Thoracic aorta endothelial cell (primary cell): ENCODE measurements around the gene JAG1.

GRCh38 chr20:8202649-8203391 lies 70.8 kb downstream of the PLCB1 start:
- CAGE, long polyA plus RNA: no peak

DNA sequence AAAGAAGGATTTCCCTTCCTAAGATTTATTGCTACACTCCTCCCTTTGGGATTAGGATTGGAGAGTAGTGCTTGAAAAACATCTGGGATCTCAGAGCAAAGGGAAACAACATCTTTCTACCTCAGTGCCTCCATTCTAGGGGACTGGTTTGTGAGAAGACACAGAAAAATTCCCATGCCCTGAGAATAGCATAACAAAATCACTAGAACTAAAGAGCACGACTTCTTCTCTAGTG lies 135.3 kb upstream of the PLCB4 start:
- CAGE, long polyA plus RNA: no peak

DNA sequence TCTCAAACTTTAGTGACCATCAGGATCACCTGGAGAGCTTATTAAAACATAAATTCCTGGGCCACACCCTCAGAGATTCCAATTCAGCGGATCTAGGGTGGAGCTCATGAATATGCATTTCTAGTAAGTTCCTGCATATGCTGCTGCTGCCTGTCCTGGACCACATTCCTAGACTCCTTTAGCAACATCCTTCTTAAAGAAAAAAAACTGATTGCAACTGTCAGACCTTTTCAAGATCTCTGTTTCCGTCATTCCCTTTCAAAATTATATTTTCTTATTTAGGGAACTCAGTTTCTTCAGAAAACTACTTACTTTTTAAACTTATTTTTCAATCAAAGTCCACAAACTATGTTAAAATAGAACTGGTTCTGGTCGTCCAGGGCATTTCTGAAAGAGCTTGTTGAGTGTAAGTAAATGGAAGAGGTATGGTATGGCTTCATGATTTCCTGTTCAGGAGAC lies 31.3 kb downstream of the SNAP25 start:
- CAGE, long polyA plus RNA: no peak

- CAGE, long polyA plus RNA: no peak
These were observed 12.0 kb downstream of the SLX4IP start for GRCh38 chr20:10447096-10447571.

DNA sequence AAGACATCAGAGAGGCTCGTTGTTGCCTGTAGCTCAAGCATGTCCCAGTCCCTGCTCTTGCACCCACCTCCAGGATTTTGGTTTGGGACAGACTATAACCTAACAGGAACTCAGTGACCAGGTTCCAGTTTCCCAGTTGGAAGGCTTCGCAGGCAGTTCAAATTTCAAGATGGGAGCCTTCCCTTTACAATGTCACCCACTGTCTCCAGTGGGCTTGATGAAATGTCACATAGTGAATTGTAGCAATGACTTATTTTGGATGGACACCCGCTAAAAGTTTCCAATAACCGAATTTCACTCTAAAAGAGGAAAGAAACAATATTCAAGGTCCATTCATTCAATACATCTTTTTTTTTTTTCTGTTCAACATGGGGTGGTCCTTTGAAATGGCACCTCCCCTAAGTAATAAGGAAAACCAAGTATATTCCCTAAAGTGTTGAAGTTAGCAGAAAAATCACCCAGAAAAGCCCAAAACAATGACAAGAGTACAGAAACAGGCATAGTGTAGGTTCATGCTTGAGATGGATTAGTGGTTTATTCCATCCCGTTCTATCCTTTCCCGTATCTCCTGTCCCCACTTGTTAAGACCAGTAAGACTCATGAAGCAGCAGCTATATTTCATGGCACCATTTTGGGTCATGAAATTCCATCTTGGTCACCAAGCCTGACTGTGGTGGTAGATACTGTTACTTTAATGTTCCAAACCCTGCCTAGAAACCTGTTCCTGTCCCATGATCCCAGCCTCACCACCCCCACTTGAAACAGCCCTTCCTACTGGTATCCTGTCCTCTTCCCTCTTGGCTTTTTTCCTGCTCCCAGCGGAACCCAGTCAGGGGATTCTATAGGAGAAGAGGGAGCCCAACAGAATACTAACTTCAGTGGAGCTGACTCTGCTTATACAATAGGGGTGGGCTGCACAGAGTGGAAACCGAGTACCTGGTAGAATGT lies 49.3 kb downstream of the JAG1 start:
- CAGE, long polyA plus RNA: no peak

GRCh38 chr20:10670353-10671379 lies 3.1 kb downstream of the JAG1 start:
- CAGE, long polyA plus RNA: no peak

DNA sequence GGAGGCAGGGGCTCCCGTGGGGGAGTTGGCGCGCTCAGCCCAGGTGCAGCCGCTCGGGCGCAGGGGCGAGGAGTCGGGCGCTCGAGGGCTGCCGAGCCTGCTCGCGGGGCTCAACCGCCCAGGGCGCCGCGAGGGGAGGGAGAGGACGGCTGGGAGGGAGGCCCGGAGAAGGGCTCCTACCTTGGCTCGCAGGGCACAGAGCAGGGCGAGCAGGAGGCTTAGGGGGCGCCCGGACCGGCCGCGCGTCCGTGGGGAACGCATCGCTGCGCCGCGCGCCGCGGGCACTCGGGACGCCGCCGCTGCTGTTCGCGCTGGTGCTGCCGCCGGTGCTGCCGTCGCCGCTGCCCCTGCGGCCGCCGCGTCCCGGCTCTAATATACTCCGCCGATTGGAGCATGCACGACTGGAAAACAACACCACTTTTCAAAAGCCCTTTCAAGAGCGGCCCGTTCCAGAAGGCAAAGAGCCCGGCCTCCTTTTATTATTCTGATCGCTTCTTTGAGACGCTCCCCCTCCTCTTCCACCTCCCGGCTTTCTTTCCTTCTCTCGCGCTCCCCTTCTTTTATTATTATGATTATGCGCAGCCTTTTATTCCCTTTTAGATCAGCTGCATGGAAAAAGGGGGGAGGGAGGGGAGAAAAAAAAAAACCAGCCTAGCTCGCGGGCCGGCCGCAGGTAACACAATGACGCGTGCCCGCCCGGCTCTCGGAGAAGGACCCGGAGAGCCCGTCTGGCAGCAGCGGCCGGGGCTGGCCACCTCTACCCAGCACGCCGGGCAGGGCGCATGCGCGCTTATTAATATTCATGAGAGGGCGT lies at the start of gene JAG1:
TSS of gene JAG1 (minus strand) at position 730 of the 814 bp plus-strand sequence.
- CAGE, long polyA plus RNA: no peak

GRCh38 chr20:11108025-11108499 lies 434.3 kb upstream of the JAG1 start:
- CAGE, long polyA plus RNA: no peak

GRCh38 chr20:11403677-11404178 lies 514.0 kb upstream of the BTBD3 start:
- CAGE, long polyA plus RNA: no peak

DNA sequence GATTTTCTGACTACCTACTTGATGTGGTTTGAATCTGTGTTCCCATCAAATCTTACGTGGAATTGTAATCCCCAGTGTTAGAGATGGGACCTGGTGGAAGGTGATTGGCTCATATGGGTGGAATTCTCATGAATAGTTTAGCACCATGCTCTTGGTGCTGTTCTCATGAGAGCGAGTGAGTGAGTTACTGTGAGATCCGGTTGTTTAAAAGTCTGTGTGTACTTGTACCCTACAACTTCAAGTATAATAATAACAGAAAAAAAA lies 111.3 kb upstream of the BTBD3 start:
- CAGE, long polyA plus RNA: no peak

GRCh38 chr20:11919511-11920020 lies 1.9 kb downstream of the BTBD3 start:
- CAGE, long polyA plus RNA: no peak

GRCh38 chr20:12045275-12045726 lies 127.6 kb downstream of the BTBD3 start:
- CAGE, long polyA plus RNA: no peak

DNA sequence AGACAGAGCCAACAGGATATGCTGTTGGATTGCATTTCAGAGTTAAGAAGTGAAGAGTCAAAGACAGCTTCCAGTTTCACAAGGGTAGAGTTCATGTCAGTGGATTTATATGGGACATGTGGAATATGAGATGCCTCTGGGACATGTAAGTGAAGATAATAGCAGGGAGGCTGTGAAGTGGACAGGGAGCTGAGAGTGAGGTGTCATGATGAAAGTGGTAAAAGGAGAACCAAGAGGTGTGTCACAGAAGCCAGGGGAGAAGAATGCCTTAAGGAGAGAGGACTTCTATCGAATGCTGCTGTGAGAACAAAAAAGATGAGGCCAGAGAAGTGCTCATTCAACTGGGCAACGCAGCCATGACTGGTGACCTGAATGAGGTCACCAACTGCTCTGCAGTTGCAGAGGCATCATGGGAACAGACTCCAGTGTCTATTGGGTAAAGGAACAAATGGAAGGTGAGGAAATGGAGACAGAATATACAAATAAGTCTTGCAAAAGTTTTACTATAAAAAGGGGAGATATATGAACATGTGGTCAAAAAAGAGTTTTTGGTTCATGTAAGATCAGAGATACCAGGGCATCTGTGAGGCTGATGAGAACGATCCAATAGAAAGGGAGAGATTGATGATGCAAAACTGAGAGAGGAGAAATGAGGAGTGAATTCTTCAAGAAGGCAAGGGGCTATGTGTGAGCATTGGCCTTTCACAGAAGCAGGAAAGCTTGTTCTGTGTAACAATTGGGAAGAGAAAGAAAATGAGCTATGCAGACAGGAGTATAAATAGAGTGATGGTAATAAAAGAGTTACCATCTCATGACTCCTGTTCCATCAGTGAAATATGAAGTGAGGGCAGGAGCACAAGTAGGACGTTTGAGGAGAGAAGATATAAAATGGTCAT lies 20.0 kb downstream of the ISM1 start:
- CAGE, long polyA plus RNA: no peak

DNA sequence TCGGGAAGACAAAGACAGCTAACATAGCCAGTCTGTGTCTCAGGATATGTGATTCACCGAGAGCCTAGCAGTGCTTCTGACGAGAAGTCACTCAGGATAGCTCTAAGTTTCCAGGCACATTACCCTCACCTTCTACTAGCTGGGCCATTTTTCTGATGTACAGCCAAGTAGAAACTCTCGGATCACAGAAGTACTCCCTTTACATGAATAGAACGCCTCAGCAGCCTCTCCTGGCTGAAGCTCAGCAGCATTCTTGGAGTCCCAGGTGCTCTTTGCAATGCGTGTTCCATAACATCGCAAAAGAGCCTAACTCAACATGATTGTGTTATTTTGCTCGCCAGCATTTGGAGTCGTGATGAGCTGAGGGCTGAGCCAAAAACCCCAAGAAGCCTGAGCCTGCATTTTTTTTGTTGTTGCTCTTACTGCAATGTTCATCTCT lies 22.5 kb upstream of the TASP1 start:
- CAGE, long polyA plus RNA: no peak

DNA sequence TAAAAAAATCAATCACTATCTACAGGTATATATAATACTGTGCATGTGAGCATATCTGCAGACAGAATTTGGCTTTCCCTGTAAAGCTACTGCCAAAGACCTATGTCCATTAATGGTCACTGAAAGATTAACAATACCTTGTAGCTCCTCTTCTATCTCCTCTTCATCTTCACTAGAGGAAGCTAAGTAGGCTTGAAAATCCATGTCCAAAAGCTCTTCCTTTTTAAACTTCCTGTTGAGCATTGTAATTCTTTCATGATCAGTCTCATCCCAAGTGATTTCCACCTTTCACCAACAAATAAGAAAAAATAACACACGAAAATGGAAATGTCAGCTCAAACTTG lies 18.1 kb downstream of the ESF1 start:
- CAGE, long polyA plus RNA: no peak

DNA sequence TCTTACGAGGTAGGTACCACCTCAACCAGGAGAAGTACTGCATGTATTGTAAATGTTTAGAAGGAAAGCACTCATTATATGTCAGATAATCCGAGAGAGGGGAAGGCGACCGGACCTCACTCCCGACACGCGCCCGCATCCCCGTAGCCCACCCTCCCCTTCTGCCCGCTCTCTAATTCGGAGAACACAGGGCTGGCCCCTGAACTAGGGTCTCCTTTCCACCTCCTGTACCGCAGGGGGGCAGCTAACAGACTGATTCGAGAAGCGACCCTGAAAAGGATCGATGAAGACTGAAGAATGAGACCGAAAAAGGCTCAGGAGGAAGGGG lies 325 bp downstream of the ESF1 start:
- CAGE, long polyA plus RNA: no peak

DNA sequence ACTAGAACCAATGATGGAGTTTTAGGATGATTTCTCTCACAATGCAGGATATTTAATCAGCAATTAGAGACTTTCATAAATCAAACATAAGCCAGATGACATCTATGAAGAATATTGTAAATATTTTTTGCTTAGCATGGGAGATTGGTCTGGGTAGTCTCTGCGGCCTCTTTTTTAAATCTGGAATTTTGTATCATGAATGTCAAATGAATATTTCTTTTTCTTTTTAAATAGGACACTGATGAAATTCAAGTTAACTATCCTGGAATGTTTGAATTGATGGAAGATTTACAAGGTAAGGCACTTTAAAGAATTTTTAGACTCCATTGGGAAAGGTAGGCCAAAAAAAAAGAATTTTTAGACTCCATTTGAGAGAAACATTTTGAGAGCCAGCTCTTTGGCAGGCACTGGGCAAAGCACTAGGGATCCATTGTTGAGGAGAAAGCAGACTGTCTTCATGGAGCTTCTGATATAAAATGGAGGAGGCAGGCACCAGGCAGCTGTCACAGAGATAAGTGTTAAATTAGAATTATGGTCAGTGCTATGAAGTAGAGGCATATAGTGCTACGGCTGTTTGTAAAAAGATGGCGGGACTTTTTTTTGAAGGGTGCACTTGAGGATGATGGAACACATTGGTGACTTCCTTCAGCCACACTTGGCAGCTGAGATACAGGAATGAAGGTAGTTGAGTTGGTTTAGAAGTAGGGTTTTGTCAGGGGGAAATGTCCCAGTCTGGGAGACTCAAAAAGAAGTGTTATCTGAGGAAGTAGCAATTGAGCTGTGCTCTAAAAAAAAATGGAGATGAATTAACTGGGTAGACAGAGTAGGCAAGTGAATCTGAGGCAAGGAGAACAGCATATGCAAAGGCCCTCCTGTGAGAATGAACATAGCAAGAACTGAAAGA lies 24.0 kb downstream of the NDUFAF5 start:
- CAGE, long polyA plus RNA: no peak

GRCh38 chr20:15614557-15615166 lies 958.6 kb downstream of the KIF16B start:
- CAGE, long polyA plus RNA: no peak

GRCh38 chr20:15937268-15937663 lies 636.0 kb downstream of the KIF16B start:
- CAGE, long polyA plus RNA: no peak

DNA sequence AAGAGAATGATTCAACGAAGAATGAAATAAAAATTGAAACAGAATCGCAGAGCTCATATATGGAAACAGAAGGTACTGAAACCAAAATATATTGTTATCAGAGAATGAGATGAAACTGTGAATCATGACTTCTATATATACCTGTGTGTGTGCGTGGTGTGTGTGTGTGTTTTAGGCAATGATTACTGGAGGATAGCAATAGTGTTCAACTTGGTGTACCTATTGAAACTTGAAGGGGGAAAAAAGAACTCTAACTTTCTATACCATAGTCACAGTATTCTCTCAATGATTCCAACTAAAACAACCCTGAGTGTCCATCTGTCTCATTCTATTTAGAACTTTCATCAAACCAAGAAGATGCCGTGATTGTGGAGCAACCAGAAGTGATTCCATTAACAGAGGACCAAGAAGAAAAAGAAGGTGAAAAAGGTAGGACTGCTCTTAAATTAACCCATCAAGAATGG lies 586.5 kb downstream of the KIF16B start:
- CAGE, long polyA plus RNA: no peak